Aortic smooth muscle cell (primary cell): ENCODE measurements around the genes GRAMD1B, ESAM and EI24.

DNA sequence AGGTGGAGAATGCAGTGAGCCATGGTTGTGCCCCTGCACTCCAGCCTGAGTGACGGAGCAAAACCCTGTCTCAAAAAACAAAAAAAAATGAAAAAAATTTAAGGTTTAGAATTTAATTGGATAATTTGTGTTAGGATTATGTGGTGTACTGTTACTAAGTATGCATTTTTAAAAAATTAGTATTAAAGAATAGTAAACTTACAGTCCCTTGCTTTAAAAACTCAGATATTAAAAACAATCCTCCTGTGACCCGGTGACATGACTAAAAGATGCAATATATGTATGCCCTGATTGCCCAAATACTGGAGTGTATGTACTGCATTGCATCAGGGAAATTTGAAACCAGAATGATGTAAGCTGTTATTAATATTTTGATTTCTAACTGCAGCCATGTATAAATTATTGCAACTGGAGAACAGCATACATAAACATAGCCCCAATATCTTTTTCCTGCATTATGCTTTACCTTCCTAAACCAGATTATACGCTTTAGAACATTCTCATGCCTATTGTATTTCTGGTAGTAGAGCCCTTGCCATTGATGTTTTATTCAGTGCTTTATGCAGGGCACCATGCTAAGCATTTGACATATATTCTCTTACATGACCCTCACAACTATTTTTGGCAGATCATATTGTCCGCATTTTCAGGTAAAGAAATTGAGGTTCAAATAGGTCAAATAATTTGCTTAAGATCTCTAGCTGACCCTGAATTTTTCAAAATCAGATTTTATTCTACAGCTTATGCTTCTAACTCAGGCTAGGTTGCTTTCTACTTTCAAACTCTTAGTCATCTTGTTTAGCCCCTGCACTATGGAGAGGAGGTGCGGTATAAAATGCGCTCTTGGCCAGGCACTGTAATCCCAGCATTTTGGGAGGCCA lies 3.8 kb upstream of the HSPA8 start:
- RRBS: no CpG with 5 or more reads among the region's 6 CpGs

DNA sequence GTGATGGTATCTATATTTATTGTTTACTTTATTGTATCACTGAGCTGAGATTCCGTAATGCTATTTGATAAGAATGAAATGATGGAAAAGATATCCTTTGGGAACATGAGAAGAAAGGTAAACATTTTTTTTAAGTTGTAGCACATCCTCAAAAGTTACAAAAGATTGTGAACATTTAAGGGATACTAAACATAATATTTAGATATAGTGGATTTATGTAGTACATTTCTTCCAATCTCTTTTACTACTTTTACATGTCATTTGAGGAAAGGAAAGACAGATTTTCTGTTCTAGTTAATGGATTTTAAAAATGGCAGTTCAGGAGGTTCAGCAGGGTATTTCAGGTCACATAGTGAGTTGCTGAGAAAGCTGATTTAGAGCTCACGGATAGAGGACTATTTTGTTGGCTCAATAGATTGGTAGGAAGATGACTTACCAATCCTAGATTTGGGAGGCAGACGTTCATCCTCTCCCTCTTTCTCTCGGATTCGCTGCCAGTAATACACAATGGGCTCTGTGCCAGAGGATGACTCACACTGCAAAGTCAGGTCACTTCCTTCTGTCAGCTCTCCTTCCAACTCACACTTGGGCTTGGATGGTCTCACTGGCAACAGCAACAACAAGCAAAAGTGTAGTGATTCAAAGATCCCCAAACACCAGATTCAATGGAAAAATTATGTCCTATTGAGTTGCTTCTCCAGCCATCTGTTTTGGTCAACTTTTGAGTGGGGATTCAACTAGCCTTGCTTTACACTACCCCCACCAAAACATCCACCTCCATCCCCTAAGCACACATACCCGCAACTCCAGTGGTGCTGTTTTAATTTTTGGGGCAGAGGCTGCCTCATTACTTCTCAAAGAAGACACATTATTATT lies 21.5 kb upstream of the HSPA8 start:
- RRBS: no CpG with 5 or more reads among the region's 6 CpGs

GRCh38 chr11:123301387-123301655 lies 106.3 kb upstream of the CLMP start:
- RRBS: no CpG with 5 or more reads among the region's 4 CpGs

- RRBS: 2% methylated on average over 13 of the region's 65 CpGs
Measured at GRCh38 chr11:123429746-123430756, at the start of gene GRAMD1B. Gene GRAMD1B (plus strand): TSS chr11:123430269.

DNA sequence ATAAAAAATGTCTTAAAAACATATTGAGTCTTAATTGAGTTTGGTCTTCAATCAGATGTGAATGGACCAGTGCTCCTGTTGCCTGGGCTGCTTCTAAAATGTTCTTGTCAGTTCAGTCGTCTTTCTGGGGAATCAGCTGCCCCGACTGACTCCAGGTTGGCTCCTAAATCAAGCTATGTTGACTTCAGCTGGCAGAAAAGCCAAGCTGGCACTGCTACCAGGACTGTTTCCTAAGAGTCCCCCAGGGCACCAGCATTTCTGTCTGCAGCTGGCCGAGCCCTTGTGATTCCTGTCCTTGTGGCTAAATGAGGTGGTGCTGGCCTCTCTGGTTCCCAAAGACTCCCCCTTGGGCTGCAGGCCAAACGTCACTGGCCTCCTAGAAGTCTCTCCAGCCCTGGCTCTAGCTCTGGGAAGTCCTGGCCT lies 31.0 kb downstream of the GRAMD1B start:
- RRBS: no CpG with 5 or more reads among the region's 4 CpGs

GRCh38 chr11:123518543-123519803 lies 88.9 kb downstream of the GRAMD1B start:
- RRBS: no CpG with 5 or more reads among the region's 19 CpGs

DNA sequence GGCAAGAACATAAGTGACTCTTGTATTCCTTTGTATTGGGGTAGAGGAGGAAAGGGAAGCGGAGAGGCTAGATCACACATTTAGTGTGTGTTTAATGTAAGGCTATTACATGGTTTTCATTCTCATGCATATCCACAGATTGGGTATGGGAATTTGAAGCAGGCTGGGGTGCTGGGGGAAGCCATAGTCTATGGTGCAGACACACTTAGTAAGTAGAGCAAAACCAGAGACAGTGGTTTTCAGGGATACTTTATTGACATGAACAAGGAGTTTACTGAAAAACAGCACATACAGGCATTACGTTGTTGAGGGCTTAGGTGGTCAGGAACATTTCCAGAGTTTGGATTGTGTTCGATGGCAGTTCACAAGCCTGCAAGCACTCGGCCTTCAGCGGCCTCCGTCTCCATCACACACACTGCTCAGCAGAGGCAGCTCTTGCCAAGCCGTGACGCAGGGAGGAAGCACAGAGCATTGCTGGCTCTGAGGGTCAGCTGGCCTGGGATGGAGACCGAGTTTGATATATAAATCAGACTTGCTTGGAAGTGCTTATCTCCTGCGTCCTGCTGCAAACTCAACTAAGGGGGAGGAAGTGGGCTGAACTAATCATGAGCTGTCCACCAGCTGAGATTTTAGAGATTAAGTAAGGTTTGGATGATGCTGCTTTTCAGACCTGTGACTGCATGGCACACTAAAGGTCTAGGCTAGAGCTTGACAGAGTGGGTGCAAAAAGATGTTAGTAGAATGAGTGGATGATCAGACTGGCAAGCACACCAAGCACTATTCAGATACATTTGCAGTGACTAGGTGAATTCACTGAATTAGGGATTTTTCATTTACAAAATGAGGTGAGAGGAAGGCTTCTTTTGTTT lies 25.2 kb downstream of the SCN3B start:
- RRBS: no CpG with 5 or more reads among the region's 10 CpGs

DNA sequence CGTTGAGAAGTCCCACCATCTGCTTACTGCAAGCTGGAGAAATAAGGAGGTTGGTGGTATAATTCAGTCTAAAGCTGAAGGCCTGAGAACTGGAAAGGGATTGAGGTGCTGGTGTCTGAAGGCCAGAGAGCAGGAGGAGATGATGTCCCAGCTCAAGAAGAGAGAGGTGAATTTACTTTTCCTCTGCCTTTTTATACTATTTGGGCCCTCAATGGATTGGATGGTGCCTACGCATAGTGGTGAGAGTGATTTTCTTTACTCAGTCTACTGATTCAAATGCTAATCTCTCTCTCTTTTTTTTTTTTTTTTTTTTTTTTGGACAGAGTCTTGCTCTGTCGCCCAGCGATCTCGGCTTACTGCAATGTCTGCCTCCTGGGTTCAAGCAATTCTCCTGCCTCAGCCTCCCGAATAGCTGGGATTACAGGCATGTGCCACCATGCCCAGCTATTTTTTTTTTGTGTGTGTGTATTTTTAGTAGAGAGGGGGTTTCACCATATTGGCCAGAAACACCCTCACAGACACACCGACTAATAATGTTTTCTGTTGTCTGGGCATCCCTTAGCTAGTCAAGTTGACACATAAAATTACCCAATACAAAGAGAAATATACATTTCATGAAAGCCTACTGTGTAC lies 1.5 kb upstream of the ZNF202 start:
- RRBS: no CpG with 5 or more reads among the region's 7 CpGs

GRCh38 chr11:124075615-124076836 lies 34.9 kb upstream of the OR10G7 start:
- RRBS: 7% methylated on average over 3 of the region's 42 CpGs

GRCh38 chr11:124170809-124171463 lies 12.2 kb upstream of the OR10D3 start:
- RRBS: 58% methylated on average over 7 of the region's 38 CpGs

DNA sequence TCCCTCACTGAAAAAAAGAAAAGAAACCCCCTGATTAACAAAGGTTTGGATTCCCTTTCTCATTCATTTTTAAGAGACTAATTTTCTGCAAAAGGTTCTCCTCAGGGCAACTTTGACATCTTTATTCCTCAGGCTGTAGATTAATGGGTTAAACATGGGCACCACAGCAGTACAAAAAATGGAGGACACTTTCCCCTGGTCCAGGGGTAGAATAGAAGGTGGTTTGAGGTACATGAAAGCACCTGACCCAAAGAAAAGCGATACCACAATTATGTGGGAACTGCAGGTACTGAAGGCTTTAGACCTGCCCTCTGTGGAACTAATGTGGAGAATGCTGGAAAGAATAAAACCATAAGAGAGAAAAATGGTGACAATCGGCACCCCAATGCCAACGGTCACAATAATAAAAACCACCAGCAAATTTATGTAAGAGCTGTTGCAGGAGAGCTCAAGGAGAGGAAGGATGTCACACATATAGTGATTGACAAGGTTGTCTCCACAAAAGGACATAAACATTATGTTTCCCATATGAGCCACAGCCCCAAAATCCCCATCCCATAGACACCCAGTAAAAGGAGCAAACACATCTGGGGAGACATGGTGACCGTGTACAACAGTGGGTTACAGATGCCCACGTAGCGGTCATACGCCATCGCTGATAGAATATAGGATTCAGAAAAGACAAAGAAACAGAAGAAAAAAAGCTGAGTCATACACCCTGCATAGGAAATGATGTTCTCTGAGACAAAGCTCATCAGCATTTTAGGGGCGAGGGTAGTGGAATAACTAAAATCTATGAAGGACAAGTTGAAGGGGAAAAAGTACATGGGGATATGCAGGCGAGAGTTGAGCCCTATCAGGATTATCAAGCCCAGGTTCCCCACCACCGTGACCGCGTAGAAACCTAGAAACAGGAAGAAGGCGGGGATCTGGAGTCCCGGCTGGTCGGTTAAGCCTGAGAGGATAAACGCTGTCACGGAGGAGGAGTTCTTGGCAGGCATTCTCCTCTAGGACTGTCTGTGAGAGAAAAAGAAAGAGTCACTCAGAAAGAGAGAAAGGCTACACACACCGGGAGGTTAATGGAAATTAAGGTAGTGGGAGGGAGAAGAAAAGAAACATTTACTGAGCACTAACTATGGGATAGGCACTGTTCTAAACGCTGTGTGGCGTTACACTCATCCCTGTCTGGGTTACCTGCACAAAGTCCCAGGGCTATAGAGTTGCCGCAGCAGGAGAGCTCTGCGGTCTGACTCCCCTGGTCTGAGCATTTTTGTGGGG lies 35.9 kb upstream of the OR8B8 start:
- RRBS: no CpG with 5 or more reads among the region's 23 CpGs

DNA sequence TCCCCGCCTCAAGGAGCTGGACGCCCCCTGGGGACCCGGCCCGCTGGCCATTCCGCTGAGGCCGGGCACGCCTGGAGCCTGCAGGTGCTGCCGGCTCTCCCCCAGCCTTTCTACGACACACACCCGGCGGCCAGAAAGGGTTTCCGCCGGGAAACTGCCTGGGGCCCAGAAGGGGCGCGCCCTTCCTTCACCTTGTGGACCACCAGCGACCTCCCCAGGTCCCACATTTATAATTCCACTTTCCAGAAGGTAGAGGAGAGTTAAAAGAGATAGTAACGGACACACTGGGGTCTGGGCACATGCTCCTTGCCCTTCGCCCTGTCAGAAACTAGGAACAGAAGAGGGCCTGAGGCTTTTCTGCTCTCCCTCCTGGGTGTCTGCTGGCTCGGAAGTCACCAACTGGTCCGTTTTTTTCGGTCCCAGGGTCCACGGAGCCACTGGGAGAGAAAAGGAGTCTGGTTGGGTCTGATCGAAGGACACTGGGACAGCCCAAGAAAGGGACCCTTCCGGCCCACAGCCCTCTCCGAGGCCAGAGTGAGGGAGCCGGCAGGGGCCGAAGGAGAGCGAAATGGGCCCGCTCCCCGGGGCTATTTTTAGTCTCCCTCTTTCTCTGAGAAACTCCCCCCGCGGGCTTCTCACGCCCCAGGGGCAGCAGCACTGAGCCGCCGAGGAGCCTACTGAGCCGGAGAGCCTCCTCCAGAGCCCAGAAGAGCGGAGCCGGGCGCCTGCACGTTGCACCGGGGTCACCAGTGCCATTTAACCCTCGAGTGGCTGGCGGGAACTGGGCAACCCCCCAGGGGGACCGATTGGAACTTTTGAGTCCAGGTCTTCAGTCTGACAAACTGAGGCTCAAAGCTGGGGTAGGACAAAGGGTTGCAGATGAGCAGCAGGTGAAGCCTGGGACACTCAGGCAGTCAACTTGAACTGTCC lies 2.0 kb downstream of the ESAM start:
- RRBS: 54% methylated on average over 11 of the region's 44 CpGs

GRCh38 chr11:124762124-124762712 lies at the start of gene ESAM:
Gene ESAM (minus strand): TSS chr11:124762290.
- RRBS: 5% methylated on average over 34 of the region's 58 CpGs

DNA sequence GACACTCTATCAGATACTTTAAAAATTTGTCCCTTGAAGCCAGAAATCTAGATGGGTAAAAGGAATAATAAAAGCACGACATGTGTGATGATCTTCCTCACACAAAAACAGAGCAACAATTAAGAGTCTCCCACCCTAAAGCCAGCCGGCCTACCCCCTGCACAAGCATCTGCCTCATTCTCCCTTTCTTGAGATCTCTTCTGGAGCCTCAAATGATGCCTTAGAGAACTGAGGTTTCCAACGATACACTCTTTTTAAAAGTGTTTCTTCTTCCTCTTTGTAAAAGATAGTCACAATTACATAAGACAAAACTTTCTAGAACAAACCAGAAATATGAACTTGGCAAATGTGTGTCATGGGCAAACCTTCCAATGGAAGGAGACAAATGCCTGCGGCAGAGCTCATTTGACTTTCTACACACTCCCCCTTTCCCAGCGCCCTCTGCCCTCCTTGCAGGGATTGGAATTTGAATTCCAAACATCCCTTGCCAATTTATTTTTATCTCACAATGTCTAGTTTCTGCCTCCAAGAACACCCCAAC lies 14.6 kb upstream of the ESAM start:
- RRBS: no CpG with 5 or more reads among the region's 5 CpGs

DNA sequence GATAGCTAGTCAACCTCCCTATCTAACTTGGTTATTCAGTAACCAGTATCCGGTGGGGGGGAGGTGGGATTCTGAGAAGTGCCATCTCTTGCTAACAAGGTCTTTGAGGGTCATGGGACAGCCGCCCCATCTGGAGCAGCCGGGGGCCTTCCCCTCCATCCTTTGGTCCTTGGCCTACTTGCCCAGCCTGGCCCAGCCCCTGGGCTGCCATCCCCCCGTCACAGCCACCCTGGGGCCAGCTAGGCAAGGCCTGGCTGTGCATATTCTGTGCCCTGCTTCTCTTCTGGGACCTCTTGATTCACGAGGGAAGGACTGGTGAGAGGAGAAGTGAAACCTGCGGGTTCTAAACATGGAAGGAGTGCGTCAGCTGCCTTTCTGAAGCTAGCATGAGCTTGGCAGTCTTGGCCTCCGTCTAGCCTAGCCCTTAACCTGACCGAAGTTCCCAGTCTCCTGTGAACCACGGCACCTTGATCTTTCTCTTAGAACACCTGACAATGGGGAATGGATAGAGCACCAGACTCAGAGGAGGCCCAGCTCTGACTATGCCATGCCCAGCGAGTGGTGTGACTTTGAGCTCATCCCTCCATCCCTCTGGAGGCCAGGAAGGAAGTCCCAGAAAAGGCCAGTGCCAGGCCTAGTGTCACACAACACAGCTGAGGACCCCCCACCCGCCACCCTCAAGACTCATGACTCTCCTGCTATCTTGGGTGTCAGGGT lies 9.4 kb downstream of the SLC37A2 start:
- RRBS: 81% methylated on average over 3 of the region's 12 CpGs

GRCh38 chr11:125345593-125346468 lies 150.2 kb downstream of the FEZ1 start:
- RRBS: no CpG with 5 or more reads among the region's 21 CpGs

GRCh38 chr11:125404033-125404732 lies 91.9 kb downstream of the FEZ1 start:
- RRBS: no CpG with 5 or more reads among the region's 12 CpGs

GRCh38 chr11:125451355-125451927 lies 44.6 kb downstream of the FEZ1 start:
- RRBS: no CpG with 5 or more reads among the region's 8 CpGs

- RRBS: 2% methylated on average over 38 of the region's 87 CpGs
Measured at GRCh38 chr11:125569037-125570065, at the start of gene EI24. Gene EI24 (plus strand): TSS chr11:125569477.

DNA sequence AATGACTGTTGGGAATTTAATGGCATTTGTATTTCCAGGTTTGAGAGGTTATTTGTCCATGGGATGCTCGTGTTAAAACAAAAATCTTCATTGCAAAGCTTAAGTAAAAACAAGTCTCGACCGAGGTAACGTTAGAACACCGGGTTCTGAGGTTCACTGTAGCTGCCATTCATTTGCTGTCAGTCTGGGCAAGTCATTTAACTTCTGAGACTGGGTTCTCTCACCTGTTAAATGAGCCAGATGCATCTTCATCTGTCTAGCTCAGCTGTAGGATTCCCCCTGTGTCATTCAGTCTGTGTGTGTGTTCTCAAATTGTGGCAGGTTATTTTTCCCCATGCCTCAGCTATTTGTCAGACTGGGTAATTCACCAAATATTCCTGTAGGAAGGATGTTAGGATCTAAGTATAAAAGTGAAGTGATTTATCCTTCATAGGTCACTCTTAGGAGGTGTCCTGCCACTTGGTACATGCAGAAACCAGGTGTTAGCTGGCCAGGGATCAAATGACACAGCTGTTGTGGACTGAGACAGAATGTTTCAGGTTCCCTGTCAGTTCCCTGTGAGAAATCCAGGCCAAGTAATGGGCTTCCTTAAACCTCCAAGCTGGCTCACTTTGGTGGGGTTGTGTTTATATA lies 905 bp downstream of the EI24 start:
- RRBS: no CpG with 5 or more reads among the region's 5 CpGs